UCH-1 (cell line): ENCODE measurements around a stretch of chr5.

DNA sequence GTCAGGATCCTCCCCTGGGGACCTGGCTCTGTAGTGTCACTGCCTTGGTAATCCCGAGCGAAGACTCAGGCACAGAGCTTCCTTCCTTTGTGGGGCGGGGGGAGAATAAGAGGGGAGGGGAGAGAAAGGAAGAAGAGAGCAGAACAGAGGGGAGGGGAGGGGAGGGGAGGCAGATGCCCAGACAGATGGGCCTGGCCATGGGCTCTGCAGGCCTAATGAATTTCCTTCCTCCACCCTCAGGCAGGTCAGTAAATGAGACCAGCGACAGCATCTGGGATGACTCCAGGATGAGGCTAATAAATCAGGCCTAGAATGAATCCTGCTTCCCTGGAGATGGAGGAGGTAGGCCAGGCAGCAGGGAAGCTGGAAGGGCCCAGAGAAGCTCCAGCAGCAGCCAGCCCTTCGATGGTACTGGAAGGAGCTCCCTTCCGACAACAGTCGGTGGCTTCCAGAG, 104.2 kb upstream of the BOD1 start:
- RRBS: no CpG with 5 or more reads among the region's 7 CpGs

DNA sequence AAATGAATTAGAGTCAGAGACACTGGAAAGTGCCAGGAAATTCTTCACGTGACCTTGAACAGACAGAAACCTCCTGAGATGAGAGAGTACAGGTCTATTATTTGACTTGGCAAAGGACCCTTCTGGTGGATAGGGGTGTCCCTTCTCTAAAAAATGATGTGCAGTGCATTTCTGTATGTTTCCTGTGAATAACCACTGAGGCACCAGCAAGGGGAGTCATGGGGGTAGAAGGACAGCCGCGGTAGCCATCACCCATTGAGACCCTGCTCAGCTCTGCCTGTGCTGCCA, 110.9 kb upstream of the CPEB4 start:
- RRBS: no CpG with 5 or more reads among the region's 3 CpGs

DNA sequence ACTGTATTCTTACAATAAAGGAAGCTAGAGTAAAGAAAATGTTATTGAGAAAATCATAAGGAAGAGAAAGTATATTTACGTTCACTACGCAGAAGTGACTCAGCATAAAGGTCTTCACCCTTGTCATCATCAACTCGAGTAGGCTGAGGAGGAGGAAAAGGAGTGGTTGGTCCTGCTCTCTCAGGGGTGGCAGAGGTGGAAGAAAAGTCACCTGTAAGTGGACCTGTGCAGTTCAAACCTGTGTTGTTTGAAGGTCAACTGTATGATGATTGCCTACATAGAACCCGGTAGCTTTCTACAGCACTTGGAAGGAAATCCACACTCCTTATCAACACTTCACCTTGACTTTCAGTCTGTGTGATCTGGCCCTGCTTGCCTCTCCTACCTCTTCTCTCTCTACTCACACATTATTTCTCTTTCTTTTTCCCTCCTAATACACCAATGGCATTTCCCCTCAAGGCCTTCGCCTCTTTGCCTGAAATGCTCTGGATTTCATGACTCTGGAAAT, 109.3 kb upstream of the CPEB4 start:
- RRBS: no CpG with 5 or more reads among the region's 5 CpGs

DNA sequence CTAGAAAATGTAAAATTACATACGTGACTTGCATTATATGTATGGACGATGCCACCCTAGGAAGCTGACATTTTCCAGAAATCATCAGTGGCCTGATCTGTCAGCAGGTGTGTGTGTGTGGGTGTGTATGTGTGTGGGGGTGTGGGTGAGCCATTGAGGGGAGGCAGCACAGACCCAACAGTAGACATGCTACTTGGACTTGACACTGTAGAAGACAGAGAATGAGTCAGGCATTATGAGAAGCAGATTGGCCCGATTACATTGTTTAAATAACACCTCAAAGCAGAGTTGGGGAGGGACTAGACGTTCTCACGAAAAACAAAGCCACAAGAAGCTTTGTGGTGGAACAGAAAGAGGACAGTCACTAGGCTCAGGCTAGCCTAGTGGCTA, 65.8 kb upstream of the CPEB4 start:
- RRBS: no CpG with 5 or more reads among the region's 5 CpGs

DNA sequence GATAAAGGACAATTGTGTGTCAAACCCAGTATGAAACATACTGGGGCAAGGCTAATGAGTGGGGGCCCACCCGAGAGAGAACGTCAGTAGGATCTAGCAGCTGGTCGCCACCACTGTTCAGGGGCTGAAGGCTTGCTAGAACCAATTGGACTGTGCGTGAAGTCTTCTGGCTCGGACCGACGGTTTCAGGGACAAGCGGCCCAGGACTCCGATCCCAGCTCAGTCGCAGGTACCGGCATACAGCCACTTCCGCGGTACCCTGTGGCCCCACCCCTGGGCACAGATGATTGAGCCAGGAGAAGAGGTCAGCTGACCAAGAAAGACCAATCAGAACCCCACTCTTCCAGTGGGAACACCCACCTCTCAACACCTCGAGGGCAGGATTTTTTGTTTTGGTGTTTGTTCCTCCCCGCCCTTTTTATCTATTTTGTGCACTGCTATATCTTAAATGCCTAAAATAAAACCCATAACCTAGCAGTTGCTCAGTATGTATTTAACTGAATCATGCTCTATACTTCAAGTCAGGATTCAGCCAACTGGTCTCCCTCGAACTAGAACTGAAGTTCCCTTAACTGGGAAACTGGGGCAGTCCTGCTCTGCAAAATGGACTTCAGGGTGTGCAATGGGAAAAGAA, 21.2 kb upstream of the CPEB4 start:
- RRBS: no CpG with 5 or more reads among the region's 16 CpGs

GRCh38 chr5:174336007-174336429, 290.5 kb downstream of the NSG2 start:
- RRBS: no CpG with 5 or more reads among the region's 11 CpGs

DNA sequence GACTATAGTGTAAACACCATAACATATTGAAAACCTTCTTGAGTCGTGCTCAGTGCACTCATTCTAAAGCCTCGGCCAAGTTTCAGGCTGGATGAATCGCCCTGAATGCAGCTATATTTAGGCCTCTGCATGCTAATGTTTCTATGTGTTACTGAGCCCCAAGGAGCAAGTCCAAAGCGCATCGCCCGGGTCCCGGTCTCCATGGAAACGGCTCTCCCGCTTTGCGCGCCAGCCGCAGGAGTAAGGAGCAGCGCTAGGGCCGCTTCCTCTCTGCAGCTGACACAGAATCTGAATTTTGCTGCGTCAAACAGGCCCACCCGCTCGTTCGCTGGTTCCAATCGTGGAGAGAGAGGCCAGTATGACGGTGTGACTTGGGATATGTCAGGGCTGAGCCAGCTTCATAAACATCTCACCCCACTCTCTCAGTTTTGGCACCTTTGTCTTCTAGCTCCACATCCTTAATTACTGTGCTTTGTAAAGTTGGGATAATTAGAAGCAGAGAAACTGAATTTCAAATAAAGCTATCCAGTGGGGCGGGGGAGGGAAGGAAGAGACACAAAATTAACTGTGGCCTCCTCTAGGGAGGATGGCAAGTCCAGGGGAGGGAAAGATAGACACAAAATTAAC, 335.6 kb downstream of the MSX2 start:
- RRBS: no CpG with 5 or more reads among the region's 21 CpGs

DNA sequence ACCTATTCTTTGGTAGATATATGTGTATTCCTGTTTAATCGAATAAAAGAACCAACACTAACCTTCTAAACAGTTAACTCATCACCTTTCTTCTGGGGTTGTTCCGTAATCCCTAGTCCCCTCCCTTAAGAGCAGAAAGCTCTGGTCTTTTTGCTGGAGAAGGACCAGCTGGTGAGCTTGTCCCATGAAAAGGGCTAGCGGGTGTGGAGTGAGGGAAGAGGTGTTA, 271 bp upstream of the THOC3 start:
- RRBS: no CpG with 5 or more reads among the region's 3 CpGs

DNA sequence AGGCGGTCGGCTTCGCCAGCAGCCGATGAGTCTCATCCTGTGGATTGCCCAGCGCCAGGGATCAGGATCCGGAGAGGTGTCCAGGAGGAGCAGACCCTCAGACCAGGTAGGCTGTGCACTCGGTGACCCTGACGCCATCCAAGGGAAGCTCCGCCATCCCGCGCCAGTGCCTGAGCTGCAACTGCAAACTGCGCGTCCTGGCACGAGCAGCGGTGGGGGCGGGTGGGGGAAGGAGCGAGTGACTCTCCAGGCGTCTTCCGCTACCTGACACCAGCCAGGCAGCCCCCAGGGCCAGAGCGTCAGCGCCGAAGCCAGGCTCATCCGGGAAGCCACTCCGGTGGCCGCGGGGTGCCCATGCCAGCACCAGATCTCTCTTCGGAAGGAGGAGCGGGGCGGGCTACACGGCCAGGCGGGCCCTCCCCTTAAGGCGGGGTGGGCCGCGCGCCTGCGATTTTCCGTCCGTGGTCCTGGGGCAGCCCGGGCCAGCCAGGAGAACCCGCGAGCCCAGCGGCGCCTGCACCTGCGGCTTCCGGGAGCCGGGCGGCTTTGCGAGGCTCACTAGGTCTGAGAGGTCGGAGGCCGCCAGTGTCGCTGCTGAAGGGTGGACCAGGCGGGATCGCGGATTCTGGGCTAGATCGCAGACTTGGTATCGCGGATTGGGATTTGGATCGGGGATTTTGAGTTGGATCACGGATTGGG, 92.7 kb upstream of the THOC3 start:
- RRBS: 18% methylated on average over 5 of the region's 59 CpGs

GRCh38 chr5:176153380-176154271, 84.6 kb upstream of the SIMC1 start:
- RRBS: no CpG with 5 or more reads among the region's 20 CpGs

- RRBS: no CpG with 5 or more reads among the region's 72 CpGs
Observed at GRCh38 chr5:176198964-176199679, 39.1 kb upstream of the SIMC1 start.

DNA sequence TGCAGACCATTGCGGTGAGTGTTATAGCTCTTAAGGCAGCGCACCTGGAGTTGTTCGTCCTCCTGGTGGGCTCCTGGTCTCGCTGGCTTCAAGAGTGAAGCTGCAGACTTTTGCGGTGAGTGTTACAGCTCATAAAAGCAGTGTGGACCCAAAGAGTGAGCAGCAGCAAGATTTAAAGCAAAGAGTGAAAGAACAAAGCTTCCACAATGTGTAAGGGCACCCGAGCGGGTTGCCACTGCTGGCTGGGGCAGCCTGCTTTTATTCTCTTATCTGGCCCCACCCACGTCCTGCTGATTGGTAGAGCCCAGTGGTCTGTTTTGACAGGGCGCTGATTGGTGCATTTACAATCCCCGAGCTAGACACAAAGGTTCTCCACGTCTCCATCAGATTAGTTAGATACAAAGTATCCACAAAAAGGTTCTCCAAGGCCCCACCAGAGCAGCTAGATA, 17.1 kb upstream of the SIMC1 start:
- RRBS: no CpG with 5 or more reads among the region's 11 CpGs

GRCh38 chr5:176308530-176309151, 52.9 kb downstream of the KIAA1191 start:
- RRBS: no CpG with 5 or more reads among the region's 5 CpGs

DNA sequence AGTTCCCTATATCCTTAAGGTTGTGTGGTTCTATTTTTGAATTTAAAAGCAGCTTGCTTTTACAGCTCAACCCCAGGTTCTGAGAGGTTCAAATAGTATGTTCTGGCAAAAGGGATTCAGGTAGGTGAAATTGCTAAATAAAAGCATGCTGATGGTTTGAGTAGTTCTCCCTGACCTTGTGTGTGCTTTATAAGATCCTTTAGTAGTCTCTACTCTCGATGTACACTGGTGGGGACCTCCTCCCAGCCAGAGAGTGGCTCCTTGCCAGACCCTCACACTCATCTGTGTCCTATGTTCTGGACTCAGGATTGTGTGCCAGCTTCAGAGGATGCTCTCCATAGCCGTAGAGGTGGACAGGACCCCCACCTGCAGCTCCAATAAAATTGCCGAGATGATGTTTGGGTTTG, 37.2 kb downstream of the KIAA1191 start:
- RRBS: no CpG with 5 or more reads among the region's 3 CpGs

GRCh38 chr5:176400342-176400985, 11.9 kb downstream of the HIGD2A start:
- RRBS: 38% methylated on average over 2 of the region's 14 CpGs

GRCh38 chr5:176448078-176448277, 207 bp upstream of the FAF2 start:
- RRBS: 3% methylated on average over 5 of the region's 18 CpGs

GRCh38 chr5:176628977-176629240, 1.4 kb downstream of the SNCB start:
- RRBS: no CpG with 5 or more reads among the region's 5 CpGs

- RRBS: 7% methylated on average over 4 of the region's 35 CpGs
Observed at GRCh38 chr5:176862062-176862968, 36.8 kb downstream of the HK3 start.

- RRBS: 41% methylated on average over 15 of the region's 24 CpGs
Observed at GRCh38 chr5:176887266-176887715, 11.9 kb downstream of the HK3 start.

GRCh38 chr5:177300872-177301764, 2.4 kb downstream of the RAB24 start:
- RRBS: no CpG with 5 or more reads among the region's 6 CpGs